ENCODE measurements around the genes DSCAML1, SCN2B, JAML, CD3E, ATP5MG and KMT2A.

DNA sequence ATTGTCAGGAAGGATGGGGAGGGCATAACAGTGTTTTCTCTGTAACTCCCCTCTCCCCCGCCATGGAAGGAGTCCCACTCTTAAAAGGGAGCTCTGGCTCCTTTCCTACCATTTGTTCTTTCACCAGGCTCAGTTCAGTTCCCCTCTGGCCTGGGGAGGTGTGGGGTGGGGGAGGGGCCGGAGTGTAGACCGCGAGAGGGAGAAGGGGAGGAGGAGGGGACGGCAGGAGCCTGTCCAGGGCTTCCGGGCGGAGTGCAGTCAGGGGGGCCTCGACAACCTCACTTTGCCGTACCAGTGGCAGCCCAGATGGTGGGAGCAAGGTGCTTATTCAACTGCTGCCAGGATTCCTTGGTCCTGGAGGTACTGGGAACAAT, 1.3 kb downstream of the BACE1 start:
- PRO-cap: no peak

- PRO-cap: no peak
Measured at GRCh38 chr11:117390613-117391305, 63.1 kb downstream of the CEP164 start.

DNA sequence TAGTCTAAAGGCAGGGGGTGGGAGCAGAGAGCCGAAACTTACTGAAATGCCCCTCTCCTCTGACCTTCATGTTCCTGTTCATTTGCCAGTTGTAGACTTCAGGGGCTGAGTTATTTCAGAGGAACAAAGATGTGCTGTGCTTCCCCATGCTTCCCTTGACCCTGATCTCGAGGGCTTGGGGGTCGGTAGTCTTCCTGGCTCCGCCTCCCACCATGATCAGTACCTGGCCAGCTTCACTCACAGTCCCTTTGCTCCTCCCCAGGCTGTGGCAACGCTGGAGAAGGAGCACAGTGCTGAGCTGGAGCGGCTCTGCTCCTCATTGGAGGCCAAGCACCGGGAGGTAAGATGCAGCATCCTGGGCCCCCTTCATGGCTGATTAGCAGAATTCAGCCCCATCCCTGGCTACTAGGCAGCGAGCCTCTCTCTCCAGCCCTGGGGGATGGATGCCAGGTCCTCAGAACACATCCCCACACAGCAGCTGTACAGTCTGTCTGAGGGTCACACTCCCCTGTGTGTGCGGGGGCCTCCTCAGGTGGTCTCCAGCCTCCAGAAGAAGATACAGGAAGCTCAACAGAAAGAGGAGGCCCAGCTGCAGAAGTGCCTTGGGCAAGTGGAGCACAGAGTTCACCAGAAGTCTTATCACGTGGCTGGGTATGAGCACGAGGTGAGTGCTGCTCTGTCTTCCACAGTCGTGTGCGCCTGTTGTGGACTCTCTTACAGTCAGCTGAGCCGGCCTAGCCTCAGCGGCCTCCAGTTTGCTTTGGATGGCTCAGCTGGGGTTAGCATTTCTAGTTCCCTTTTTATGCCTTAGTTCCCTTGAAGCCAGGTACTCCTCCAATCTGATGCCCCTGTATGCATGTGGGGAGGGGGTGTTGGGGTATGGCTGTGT, 64.6 kb downstream of the CEP164 start:
- PRO-cap: no peak

DNA sequence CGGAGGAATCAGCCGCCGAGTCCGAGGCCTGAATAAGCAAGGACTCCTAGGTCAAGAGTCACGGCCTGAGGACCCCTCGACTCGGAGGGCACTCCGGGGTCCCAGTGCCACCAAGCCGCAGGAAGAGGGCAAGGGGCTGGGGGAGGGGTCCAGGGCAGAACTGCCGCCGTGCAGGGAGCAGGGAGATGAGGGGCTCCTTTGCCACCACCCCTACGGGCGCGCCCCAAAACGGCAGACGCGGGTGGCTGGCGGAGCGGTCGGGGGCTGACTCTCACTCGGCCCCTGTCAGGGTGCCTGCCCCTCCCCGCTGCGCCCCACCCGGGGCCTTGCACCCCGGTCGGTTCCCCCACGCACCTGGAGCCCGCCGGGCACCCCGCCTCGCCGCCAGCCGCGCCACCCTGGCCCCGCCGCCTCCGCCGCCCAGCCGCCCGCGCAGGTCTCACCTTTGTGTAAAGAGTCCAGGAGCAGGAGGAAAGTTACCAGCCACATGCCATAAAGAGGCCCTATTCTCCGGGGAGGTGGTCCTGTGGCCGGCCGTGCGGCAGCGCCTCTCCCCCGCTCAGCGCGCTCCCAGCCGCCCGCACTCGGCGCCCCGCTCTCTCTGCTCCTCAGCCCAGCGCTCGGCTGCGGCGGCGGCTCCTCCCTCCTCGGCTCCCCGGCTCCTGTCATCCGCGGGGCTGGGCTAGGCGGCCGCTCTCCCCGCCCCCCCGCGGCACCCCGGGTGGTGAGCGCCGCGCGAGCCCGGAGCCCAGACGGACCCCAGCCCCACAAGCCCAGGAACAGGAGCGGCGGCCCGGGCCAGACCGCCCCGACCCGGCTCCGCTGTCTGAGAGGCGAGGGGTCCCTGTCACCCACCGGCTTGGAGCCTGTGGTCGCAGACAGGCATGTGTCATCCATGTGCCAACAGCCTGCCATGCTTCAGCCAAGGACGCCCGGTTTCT, at the start of gene DSCAML1:
DSCAML1 (minus strand) TSS at position 626 of the 941 bp plus-strand sequence.
- PRO-cap: unidirectional peak, minus-strand start at position 603 of the sequence

DNA sequence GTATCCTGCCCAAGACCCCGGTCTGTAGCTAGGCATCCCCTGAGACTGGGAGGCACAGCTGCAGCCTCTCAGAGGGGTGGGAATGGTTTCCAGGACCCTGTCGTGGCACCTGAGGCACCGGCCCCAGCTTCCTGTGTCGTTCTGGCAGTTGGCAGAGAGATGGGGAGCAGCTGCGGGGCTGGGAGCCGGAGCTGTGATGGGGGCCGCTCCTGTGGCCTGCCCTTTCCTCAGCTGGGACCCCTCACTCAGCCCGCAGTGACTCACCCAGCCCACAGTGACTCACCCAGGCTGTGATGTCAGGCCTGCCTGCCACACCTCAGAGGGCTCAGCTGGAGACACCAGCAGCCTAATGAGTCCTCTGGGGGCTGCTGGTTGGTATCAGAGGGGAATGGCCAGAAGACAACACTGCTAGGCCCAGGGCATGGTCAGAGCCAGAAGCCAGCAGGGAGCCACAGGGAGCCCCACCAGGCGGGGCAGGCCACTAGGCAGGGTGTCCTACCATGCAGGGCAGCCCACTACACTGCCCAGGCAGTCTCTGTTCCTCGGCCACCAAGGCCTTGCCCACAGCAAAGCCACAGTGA, 4.1 kb upstream of the FXYD2 start:
- PRO-cap: bidirectional peak, plus-strand start at position 381 of the sequence, minus-strand start at position 143 of the sequence

DNA sequence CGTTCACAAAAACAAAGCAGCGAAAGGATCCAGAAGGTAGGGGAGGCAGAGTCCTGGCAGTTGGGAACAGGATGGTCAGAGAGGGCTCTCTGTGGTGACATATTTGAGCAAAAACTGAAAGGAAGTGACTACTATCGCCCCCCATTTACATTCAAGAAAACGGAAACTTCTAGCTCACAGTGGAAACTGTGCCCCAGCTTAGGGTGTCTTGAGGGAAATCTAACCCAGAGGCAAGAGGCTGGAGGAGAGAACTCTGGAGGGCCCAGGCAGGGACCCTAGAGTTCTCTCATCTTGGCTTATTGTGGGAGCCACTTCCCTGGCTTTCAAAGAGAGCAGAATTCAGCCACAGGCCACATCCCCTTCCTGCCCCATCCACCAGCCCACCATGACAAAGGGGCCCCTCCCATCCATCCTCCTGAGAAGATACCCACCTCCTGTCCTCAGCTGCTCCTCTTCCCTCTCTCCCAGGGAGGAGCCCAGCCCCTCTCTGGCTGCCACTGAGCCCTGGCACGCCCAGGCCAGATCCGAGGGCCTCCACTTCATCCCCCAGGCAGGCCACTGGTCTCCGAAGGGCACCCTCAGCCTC, 1.5 kb upstream of the TMPRSS13 start:
- PRO-cap: unidirectional peak, plus-strand start at position 227 of the sequence

GRCh38 chr11:117950207-117950766, 21.1 kb upstream of the TMPRSS13 start:
- PRO-cap: no peak

GRCh38 chr11:117951164-117952005, 22.2 kb upstream of the TMPRSS13 start:
- PRO-cap: unidirectional peak, minus-strand start at chr11:117951335

DNA sequence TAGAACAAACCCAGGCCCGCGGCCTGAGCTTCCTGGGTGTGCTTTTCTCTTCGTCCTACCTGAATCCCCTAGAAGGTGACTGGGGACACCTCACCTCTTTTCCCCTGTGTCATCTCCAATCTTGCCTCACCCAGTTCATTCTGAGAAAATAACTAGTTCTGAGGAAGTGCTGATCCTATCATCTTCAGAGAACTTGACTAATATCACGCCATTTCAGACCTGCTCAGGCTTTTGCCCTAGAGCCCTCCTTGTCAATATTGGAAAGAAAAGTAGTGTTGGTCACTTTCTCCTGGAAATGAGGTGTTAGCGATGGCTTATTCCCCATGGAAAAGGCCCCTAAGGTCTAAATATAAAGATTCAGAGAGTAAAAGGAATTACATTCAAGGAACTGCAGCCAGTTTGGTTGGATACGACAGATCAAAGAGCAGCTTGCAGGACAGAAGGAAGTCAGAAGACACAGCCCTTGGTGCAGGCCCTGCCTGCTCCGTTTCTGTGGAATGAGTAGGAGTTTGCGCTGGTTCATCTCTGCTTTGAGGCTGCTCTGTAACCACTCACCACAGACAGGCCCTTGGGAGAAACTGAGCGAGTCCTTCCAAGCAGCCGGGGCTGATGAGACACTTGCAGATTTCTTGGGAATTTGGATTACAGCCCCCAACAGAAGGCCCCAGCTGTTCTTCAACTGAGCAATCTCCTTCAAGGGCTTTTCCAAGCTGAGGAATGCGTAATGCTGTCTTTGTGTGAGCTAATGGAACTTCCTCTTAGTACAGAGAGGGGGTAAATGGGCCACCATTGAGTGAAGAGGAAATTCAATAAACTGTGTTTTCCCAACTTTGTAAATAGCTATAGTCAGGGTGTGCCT, 16.2 kb downstream of the IL10RA start:
- PRO-cap: no peak

- PRO-cap: no peak
Measured at GRCh38 chr11:118004237-118005000, 18.2 kb downstream of the IL10RA start.

- PRO-cap: no peak
Measured at GRCh38 chr11:118006076-118006514, 19.9 kb downstream of the IL10RA start.

DNA sequence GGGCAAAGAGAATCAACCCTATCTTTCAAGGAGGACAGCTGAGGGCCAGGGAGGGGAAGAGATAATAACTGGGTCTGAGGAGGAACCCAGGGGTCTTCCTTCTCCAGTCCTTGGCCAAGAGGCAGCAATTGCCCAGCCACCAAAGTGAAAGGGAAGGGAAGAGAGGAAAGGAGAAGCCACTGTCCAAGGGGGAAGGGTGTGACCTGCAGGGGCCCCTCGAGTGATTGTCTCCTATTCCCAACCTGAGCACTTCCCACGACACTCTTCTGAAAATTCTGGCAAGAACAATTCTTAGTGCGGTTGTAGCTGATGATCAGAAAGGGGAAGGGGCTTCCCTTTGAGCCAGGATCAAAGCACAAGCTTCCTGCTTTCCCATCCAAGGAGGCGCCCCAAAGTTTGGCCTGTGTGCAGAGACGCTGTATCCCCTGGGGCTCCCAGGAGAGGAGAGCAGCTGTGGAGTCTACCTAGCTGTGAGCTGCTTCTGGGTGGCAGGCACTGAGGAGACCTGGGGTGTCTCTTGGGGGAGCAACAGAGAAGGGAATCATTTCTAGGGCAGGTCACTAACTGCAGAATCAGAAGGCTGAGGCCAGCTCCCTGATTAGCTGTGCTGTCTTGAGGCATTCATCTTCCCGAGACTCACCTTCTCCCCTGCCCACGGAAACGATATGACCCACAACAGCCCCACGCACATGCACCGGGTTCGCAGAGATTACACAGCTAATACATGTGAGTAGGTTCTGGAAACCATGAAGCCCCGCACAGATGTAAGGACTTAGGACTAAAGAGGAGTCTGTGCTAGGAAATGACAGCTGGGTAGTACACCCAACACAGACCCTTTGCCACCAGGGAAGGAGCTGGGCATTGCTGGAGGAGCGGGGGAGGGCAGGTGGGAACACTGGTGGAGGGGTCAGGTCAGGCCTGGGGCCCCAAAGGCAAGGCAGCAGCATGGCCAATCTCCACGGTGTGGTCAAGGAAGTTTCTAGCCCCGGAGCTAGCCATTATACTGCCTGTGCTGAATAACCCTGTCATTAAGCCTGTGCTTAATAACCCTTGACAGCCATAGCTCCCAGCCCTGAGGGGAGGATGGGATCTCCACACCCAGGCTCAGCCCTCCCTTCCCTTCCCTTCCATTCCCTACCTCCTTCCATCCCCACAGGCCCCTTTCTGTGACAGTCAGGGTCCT, 1.7 kb downstream of the TMPRSS4 start:
- PRO-cap: unidirectional peak, minus-strand start at position 146 of the sequence; unidirectional peak, minus-strand start at position 638 of the sequence; bidirectional peak, plus-strand start at position 1,069 of the sequence, minus-strand start at position 838 of the sequence

GRCh38 chr11:118088315-118088769, 1.6 kb upstream of the SMIM35 start:
- PRO-cap: bidirectional peak, plus-strand start at chr11:118088683, minus-strand start at chr11:118088602

GRCh38 chr11:118176358-118176774, at the start of gene SCN2B:
Gene SCN2B, minus strand, starts transcription at chr11:118176639.
- PRO-cap: no peak

- PRO-cap: no peak
Measured at GRCh38 chr11:118200850-118201548, 23.8 kb downstream of the JAML start.

DNA sequence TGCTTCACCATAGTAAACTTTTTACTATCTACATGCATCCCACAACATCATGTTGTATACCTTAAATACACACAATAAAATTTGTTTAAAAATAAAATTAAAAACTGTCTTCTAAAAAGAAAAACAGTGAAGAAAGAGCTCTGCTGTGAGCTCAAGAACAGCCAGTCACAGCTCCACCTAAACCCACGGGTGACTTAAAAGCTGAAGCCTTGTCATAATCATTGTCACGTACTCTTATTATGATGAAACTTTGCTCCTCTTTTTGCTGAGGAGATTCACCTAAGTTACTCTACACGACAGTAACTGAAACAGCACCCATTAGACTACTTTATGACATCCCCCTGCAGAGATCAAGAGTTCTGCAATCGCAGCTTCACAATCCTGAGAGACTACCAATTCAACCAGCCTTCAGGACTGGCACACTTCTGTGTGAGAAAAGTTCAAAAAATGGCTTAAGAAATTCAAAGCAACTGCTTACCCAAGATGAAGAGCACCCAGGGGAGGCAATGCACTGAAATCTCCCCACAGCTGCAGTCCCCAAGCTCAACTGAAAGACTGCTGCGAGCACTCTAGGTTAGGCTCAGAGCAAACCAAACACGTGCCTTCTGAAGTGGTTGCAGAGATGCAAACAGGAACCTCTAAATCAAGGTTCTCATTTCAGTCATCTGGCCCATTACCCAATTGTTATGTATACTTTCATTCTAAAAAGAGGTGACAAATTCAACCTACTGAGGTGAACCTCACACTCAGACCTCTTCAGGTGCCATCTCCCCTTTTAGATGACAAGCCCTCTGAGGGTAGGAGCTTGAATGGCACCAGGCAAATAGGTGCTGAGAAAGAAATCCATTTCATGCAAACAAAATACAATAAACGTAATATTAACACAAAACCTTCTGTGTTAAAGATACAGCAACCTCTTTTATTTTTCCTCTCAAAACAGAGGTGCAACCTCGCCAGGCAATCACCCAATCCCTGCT, at the start of gene JAML:
JAML (minus strand) TSS at position 549 of the 977 bp plus-strand sequence.
- PRO-cap: bidirectional peak, plus-strand start at position 646 of the sequence, minus-strand start at position 549 of the sequence

DNA sequence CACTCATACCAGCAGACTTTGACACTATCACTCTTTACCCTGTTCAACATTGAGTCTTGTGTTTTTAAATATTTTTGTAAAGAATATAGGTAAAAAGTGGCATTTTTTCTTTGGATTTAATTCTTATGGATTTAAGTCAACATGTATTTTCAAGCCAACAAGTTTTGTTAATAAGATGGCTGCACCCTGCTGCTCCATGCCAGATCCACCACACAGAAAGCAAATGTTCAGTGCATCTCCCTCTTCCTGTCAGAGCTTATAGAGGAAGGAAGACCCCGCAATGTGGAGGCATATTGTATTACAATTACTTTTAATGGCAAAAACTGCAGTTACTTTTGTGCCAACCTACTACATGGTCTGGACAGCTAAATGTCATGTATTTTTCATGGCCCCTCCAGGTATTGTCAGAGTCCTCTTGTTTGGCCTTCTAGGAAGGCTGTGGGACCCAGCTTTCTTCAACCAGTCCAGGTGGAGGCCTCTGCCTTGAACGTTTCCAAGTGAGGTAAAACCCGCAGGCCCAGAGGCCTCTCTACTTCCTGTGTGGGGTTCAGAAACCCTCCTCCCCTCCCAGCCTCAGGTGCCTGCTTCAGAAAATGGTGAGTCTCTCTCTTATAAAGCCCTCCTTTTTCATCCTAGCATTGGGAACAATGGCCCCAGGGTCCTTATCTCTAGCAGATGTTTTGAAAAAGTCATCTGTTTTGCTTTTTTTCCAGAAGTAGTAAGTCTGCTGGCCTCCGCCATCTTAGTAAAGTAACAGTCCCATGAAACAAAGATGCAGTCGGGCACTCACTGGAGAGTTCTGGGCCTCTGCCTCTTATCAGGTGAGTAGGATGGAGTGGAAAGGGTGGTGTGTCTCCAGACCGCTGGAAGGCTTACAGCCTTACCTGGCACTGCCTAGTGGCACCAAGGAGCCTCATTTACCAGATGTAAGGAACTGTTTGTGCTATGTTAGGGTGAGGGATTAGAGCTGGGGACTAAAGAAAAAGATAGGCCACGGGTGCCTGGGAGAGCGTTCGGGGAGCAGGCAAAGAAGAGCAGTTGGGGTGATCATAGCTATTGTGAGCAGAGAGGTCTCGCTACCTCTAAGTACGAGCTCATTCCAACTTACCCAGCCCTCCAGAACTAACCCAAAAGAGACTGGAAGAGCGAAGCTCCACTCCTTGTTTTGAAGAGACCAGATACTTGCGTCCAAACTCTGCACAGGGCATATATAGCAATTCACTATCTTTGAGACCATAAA, at the start of gene CD3E:
CD3E (plus strand) TSS at position 550 of the 1,240 bp plus-strand sequence.
- PRO-cap: bidirectional peak, plus-strand start at position 550 of the sequence, minus-strand start at position 457 of the sequence

DNA sequence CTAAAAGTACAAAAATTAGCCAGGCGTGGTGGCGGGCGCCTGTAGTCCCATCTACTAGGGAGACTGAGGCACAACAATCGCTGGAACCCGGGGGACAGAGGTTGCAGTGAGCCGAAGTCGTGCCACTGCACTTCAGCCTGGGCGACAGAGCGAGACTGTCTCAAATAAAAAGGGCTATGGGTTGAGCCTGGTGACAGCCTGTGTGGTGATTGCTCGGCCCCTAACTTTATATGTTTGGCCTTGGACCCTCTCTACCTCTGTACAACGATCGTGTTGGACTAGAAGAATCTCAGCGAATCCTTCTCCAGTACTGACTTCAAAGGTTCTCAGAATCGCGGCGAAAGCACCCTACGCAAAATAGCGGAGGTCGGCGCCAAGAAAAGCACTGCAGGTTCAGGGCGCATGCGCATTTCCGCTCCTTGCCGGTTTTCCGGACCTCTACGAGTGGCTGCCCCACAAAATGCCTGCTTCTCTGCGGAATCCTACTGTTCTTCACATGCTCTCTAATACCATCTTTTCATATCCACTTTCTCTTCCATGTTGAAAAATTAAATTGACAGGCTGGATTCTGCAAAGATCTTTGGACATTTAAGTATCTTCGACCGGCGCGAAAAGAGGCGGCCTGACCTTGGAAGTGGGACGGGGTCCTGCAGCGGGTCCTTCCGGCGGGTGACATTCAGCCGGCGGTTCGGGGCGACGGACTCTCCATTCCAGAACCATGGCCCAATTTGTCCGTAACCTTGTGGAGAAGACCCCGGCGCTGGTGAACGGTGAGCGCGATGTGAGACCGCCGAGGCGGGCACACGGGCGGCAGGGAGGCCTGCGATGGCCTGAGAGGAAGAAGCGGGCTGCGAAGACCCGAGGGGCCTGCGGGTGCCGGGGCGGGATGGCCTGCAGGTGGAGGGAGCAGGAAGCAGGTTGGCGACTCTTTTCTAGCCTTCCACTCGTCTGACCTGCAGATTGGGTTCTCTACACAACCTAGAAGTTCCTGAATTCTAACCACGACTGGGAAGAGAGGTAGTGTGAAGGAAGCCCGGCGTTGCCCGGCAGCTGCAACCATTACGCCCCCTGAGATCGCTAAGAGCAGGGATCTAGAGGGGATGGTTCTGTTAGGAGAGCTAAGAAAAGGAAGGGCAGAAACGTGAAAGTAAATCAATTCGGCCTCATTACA, at the start of gene ATP5MG:
ATP5MG (plus strand) TSS at position 659 of the 1,171 bp plus-strand sequence.
- PRO-cap: bidirectional peak, plus-strand start at position 680 of the sequence, minus-strand start at position 384 of the sequence

DNA sequence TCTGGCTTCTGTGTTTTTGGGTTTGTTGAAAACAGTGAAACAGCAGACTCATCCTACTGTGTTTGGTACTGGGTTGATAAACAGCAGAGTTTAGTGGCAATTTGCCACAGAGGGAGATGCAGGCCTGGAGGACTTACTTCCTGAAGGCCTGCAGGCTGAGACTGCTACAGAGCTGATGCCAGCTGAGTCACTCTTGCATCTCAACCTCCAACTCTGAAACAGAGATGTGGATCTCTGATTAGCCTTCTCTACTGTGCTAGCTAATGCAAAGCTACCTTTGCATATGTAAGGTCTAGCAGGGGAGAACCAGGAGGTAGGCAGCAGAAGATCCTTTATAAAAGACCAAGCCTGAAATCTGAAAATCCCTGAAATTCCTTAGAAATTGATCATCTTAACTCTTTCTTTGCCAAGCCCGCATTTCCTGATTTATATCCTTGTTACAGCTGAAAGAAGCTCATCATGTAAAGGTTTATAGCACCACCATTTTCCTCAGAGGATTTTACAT, 14.4 kb downstream of the ATP5MG start:
- PRO-cap: no peak

DNA sequence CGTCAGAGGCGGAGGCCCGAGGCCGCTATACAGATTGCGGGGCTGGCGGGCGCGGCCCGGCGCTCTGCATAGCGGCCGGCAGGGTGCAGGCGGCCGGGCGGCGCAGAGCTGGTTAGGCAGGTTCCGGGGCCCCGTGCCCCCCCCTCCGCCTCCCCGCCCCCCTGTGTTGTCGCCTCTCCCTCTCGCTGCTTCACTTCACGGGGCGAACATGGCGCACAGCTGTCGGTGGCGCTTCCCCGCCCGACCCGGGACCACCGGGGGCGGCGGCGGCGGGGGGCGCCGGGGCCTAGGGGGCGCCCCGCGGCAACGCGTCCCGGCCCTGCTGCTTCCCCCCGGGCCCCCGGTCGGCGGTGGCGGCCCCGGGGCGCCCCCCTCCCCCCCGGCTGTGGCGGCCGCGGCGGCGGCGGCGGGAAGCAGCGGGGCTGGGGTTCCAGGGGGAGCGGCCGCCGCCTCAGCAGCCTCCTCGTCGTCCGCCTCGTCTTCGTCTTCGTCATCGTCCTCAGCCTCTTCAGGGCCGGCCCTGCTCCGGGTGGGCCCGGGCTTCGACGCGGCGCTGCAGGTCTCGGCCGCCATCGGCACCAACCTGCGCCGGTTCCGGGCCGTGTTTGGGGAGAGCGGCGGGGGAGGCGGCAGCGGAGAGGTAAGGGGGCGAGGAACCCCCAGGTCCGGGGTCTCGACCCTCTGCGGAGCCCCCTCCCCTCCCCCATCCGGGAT, at the start of gene KMT2A:
KMT2A (plus strand) TSS at position 188 of the 714 bp plus-strand sequence.
- PRO-cap: bidirectional peak, plus-strand start at position 193 of the sequence, minus-strand start outside the sequence; unidirectional peak, plus-strand start at position 416 of the sequence